Measurements from ENCODE around the genes IPCEF1, CLDN20 and ARID1B.

DNA sequence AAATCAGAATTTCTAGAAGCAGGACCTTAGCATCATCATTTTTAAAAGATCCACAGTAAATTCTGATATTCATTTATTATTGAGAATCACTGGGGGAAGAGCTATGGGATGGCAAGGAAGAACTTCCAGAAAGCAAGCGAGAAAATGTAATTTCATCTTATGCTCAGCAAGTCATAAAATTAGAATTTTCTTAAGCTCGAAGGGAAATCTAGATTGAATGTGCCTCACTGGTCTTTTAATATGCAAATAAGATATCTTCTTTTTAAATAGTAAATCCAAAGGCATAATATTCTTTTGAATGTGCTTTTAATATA is 442.0 kb upstream of the OPRM1 start:
- RRBS = no CpG with 5 or more reads among the region's 2 CpGs

DNA sequence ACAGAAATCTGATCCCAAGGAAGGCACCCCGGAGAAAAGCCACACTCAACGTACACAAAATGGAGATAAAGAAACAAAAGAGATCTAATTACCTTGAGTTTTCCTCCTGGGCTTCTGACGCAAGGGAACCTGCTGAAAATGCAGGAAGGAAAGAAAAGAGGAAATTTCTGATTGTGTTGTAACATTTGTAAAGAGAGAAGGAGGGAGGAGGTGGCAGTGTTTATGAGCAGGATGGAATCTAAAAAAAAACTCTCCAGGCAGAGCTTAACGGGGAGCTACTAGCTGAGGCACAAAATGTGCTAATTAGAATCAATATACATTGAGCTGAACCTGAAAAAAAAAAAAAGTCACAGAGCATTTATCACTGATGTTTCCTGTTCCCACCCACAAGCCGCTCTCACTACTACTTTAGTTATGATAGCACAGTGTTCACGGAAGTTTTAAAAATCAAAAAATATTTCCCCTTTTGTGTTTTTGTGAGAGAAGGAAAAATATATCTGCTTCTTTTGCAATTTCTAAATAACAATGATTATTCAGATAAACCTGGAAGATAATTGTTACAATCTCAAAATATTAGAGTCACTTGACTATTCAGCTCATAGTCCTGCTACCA is 109.1 kb downstream of the IPCEF1 start:
- RRBS = no CpG with 5 or more reads among the region's 6 CpGs

DNA sequence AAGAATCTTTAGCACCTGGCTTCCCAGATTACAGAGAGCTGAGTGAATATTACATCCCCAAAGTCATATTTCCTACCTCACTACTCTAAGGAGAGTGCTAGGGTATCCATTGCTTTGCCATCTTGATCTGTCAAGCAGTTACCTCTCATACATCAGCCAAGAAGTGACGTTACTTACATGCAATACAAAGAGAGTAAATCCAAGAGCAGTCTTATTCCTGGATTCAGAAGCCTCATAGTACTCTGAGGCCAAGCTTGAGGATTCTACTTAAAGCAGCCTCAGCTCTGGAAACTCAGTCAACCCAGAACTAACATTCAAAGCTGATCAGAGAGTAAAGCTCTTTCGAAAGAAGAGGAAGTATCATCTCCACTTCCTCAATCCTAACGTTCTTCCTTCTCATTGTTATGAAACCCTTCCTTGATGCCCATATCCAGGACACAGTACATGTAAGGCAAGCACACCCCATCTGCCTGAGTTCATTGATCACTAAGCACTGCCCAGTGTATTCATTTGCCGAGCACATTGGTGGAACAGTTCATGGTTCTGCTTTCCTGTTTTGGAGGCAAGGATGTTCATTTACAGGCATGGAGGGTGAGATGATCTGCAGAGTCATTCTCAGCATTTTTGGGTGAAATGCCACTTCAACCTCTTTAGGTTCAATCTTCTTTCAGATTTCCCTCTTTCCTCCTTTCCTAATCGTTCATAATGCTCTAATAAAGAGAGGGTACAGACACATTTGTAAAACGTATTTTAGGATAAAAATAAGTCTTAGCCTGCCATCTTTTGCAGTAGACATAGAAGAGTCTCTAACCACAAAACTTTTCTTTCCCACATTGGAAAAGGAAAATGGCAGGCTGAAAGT is at the start of gene IPCEF1:
Gene IPCEF1 (minus strand): TSS at position 309 of the 862 bp plus-strand sequence.
- RRBS = no CpG with 5 or more reads among the region's 6 CpGs

DNA sequence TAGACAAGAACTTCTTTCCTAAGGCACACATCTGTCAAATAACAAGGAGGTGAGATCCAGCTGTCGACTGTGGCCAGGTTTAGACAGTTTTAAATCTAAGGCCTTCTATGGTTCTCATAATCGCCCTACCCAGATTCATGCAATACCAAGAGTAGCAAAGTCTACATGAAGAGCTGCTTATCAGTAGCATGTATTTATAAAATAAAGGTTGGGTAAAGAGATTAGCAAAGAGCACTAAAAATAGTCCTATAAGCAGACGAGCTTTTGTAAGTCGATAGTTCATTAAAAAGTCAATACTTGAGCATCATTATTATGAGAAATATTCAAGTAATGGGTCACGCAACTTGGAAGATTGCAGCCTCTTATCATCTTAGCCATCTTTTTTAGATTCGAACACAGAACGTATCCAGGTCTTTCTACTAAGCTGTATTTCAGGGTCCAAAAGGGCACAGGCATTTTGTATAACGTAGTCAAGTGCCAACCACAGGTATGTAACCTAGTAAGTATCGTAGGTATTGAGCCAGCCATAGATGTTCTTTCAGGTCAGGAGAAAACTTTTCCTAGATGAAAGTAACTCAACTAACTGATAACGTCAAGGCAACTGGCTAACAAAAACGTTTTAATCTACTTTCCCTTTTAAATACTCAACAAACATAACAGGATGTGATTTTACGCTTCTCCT is 3.1 kb downstream of the CNKSR3 start:
- RRBS = no CpG with 5 or more reads among the region's 12 CpGs

- RRBS = 5% methylated on average over 35 of the region's 86 CpGs
Measured at GRCh38 chr6:154733573-154734807, 774 bp downstream of the SCAF8 start.

- RRBS = no CpG with 5 or more reads among the region's 7 CpGs
Measured at GRCh38 chr6:154794860-154795546, 61.8 kb downstream of the SCAF8 start.

DNA sequence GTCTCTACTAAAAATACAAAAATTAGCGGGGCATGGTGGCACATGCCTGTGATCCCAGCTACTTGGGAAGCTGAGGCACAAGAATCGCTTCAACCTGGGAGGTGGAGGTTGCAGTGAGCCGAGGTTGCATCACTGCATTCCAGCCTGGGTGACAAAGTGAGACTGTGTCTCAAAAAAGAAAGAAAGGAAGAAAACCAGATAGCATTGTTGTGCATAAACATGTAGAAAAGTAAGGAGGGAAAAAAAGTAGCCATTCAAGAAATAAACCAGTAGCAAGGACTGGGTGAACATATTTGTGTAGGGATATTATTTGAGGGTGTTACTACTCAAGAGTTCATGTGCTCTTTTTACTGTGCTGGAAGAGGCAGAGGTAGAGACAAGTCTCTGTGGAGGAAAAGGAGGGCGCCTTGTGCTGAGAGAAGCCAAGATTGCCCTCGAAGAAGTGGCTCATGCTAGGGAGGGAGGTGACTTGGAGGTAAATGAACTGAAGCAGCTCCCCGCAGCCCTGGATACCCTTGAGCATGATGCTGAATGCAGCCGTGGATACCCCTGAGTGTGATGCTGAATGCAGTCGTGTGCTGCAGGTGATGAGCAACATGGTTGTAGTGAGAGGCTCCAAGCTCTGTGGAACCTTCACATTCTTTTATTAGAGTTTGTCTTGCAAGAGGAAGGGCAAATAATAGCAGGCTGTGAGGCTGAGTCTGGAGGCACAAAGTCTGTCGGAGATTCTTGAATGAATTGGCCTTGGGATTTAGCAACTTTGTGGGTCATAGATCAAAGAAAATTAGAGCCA is 120.5 kb upstream of the TIAM2 start:
- RRBS = no CpG with 5 or more reads among the region's 9 CpGs

GRCh38 chr6:154891683-154892369 is 103.3 kb upstream of the TIAM2 start:
- RRBS = no CpG with 5 or more reads among the region's 6 CpGs

DNA sequence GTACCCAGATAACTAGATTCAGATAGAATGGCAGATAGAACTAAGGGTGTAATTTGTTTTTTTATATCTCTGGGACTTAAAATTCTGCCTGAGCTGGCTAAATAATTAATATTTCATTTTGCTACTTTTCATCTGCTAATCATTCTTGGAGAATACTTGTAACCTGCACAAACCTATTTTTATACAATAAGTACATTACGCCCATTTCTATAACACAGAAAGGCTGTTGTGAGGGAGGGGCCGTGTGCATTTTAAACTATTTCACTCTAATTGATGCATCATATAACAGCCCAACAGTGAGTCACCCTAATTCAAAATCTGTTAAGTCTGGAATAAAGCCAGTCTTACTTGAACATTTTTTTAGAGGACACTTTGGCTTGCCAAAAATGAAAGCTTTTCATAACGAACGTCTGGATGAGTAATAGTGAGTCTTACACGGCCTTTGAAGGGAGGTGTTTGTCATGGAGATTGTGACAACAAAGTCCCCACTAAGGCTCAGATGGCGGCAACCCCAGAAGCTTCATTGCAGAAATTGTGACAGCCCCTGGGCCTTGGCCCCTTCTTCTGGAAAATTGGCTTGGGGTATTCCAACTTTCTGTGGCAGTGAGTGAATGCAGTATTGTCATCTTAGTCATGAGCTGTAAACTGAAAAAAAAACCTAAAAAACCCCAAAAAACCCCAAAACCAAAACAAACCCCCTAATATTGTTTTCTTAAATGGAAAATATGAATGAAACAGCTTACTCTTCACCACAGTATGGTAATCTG is 92.7 kb upstream of the CLDN20 start:
- RRBS = no CpG with 5 or more reads among the region's 6 CpGs

- RRBS = no CpG with 5 or more reads among the region's 6 CpGs
Measured at GRCh38 chr6:155182945-155183626, 80.7 kb upstream of the CLDN20 start.

DNA sequence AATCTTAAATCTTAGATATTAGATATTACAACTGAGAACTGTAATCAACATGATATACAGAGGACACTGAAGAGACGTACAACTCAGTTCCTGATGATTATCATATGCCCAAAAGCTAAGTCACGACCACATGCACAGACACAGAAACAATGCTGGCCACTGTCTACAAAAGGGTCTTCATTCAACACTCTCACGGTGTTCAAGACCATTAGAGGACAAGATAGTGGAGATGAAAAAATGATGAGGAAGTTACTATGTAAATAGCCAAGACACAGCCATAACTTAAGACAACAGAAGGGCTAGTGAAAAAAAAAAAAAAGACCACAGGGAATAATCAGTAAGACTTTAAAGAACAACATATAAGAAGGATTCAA is at the start of gene CLDN20:
Gene CLDN20 (plus strand): TSS at position 373 of the 374 bp plus-strand sequence.
- RRBS = no CpG with 5 or more reads among the region's 3 CpGs

GRCh38 chr6:155268094-155268582 is 4.3 kb downstream of the CLDN20 start:
- RRBS = no CpG with 5 or more reads among the region's 1 CpG

DNA sequence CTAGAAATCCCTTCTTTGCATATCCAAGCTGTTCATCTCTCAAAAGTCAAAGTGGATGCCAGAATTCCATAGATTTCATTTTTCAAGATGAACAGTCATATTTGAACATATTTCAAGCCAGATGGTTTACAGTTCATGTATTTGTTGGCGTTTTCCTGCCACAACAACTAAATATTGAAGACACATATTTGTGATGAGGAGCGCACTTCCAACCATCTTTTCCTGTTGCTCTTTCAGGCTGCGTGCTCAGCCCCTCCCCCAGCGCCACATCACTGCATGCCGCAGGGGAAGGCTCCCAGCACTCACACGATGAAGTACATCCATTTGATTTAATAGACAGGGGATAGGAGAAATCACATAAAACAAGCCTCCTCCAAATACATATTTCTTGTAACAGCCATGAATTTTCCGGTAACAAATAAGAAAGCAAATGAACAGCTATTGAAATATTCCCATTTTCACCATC is 6.0 kb upstream of the NOX3 start:
- RRBS = no CpG with 5 or more reads among the region's 7 CpGs

DNA sequence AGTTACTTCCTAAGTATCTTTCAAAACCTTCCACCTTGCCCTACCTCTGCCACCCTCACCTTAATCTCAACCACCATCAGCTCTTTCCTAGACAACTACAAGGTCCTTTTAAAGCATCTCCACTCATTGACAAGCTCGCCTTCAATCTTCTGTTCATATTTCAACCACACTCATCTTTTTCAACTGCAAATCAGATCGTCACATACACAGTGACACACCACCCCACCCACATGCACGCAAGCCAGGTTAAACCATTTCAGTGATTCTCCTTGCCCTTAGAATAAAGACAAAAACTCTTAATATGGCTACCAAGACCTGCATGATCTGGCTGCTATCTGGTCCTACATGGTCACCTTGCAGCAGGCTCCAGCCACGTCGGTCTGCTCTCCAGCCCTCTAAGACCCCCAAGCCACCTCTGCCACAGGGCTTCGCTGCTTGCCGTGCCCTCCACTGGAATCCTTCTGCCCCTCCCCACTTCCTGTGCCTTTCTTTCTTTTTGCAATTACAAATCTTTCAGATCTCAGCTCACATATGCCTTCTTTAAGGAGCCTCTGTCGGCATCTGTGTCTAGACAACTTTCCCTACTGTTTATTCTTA is 507.4 kb upstream of the ARID1B start:
- RRBS = no CpG with 5 or more reads among the region's 8 CpGs

- RRBS = 10% methylated on average over 11 of the region's 23 CpGs
Measured at GRCh38 chr6:156687626-156688019, 89.6 kb upstream of the ARID1B start.

GRCh38 chr6:156720514-156720944 is 56.6 kb upstream of the ARID1B start:
- RRBS = no CpG with 5 or more reads among the region's 4 CpGs

GRCh38 chr6:156773583-156773904 is 3.6 kb upstream of the ARID1B start:
- RRBS = no CpG with 5 or more reads among the region's 5 CpGs

DNA sequence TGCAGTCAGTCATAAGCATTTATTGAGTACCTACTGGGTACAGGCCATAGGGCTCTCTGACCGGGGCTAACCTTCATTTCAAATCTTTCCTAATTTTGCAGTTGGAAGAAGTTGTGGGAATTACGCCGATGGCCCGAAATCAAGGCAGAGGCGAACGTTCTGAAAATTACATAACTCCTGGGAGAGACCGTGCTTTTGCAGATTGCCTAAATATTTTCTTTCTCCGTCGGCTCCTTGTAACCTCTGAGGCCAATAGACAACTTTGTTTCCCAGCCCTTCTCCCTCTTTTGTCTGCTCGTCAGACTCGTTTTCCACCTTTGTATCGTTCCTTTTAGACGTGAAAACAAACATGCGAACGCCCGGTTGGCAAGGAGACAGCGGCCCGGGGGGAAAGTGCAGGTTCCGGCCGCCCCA is 410 bp upstream of the ARID1B start:
- RRBS = 8% methylated on average over 2 of the region's 20 CpGs

DNA sequence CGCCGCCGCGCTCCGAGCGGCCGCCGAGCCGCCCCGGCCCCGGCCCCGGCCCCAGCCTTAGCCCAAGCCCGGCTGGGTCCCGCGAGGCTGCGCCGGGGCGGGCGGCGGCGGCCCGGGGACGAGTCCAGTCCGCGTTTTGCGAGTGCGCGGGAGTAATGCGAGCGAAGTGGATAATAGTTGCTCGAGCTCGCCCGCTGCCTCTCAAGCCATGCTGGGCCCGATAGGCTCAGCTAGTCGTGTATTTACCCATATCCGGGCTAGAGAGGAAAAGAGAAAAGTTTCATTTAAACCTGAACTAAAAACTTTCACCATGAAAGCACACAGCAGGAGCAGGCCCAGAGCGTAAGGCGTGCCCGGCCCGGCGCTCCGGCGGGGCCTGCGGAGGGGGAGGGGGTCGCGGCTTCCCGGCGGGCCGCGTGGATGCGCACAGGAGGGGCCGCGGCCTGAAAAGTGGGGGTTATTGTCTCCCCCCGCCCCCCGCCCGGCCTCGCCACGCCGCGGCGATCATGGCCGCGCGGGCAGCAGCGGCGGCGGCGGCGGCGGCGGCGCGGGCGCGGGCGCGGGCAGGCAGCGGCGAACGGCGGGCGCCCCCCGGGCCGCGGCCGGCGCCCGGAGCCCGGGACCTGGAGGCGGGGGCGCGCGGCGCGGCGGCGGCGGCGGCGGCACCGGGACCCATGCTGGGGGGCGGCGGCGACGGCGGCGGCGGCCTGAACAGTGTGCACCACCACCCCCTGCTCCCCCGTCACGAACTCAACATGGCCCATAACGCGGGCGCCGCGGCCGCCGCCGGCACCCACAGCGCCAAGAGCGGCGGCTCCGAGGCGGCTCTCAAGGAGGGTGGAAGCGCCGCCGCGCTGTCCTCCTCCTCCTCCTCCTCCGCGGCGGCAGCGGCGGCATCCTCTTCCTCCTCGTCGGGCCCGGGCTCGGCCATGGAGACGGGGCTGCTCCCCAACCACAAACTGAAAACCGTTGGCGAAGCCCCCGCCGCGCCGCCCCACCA is at the start of gene ARID1B:
Gene ARID1B (plus strand): TSS at position 204 of the 1,000 bp plus-strand sequence.
- RRBS = 3% methylated on average over 55 of the region's 143 CpGs

DNA sequence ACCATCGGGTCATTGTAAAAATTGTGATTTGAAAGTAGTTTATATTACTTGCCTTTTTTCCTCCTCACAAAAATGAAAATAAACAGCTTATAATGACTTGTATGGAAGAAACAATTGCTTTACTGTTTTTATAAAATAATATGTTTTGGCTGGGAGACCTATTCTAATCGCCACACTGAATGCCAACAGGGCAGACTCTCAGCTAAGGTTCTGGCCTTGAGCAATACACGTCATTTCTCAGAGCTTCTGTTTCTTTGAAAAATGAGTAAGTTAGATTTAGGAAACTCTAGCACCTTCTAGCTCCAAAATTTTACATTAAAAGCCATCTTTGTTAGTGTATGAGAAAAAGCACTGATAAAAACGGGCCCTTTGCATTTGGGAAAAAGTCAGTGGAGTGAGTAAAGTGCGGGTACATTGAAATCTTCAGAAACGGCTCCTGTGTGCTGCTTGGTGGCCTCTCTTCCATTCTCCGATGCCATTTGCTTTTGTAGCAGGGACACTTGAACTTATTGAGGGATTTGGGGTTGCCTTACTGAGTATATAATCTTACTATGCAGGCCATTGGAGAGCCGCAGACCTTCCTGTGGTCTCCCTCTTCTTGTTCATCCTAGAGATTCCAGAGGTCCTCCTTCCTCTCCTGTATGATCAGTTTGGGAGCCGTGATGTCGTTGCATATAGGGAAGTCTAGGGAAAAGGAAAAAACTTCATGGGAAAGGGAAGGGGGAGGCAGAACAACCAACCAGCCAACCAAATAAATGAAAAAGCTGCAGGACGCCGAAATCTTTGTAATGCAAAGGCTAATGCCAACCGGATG is 166.8 kb downstream of the ARID1B start:
- RRBS = no CpG with 5 or more reads among the region's 13 CpGs

All from HL-60 (cell line).